Aortic smooth muscle cell (primary cell): ENCODE measurements around a stretch of chr11.

DNA sequence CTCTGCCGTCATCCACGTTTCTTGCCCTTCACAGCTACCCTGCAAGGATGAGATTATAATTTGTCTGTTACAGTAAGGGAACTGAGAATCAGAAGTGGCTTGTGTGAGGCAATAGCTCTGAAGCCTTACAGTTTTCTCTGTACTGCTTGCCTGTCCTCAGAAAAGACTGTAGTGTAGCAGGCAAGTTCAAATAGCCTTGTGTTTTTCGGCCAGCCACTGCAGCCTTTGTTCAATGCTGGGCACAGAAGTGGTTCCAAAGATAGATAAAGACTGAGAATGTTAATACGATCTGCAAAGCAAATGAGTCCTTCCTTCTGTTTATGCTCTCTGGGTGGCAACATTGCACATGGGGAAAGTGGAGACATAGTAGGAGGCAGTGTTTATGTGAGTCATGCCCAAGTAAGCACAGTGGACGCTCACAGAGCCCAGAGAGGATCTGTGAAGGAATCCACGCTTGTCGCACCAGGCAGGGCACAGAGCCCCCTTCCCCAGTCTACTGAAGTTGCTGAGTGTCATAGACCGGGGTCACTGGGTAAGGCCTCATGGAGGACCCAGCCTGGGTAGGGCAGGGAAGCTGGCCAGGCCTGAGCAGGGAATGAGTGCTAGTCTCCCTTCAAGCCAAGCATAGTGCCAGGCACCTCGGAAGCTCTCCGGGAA is 49.2 kb downstream of the MICAL2 start:
- RRBS: no CpG with 5 or more reads among the region's 10 CpGs

- RRBS: no CpG with 5 or more reads among the region's 19 CpGs
These were observed 109.9 kb downstream of the MICAL2 start for GRCh38 chr11:12220091-12220892.

DNA sequence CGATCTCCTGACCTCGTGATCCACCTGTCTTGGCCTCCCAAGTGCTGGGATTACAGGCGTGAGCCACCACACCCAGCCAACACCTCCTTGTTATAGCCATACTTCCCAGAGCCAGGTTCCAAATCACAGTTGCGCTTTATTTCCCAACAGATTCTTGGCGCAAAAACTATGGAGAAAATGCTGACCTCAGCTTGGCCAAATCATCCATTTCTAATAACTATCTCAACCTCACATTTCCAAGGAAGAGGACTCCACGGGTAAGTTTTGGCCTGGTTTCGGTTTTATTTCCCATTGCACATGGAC is 116.4 kb downstream of the MICAL2 start:
- RRBS: no CpG with 5 or more reads among the region's 7 CpGs

- RRBS: no CpG with 5 or more reads among the region's 13 CpGs
These were observed 120.8 kb upstream of the PARVA start for GRCh38 chr11:12256577-12256913.

GRCh38 chr11:12269534-12269873 is 107.9 kb upstream of the PARVA start:
- RRBS: no CpG with 5 or more reads among the region's 8 CpGs

DNA sequence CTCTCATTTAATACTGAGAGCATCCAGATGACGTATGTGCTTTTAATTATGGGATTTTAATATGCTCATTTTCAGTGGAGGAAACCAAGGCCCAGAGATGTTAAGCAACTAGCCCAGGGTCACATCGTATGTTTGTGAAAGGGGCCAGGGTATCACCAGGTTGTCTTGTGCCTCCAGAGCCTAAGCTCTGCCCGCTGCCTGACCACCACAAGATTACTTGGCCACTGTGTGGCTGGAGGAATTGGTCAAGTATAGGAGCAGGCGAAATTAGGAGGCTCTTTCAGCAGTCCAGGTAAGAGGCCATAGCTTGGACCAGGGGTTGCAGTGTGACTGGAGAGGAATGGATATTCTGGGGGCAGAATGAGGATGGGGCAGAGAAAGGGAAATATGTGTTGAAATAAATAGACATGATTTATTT is 49.2 kb downstream of the PARVA start:
- RRBS: no CpG with 5 or more reads among the region's 4 CpGs

- RRBS: no CpG with 5 or more reads among the region's 2 CpGs
These were observed 119.0 kb downstream of the PARVA start for GRCh38 chr11:12496330-12496750.

DNA sequence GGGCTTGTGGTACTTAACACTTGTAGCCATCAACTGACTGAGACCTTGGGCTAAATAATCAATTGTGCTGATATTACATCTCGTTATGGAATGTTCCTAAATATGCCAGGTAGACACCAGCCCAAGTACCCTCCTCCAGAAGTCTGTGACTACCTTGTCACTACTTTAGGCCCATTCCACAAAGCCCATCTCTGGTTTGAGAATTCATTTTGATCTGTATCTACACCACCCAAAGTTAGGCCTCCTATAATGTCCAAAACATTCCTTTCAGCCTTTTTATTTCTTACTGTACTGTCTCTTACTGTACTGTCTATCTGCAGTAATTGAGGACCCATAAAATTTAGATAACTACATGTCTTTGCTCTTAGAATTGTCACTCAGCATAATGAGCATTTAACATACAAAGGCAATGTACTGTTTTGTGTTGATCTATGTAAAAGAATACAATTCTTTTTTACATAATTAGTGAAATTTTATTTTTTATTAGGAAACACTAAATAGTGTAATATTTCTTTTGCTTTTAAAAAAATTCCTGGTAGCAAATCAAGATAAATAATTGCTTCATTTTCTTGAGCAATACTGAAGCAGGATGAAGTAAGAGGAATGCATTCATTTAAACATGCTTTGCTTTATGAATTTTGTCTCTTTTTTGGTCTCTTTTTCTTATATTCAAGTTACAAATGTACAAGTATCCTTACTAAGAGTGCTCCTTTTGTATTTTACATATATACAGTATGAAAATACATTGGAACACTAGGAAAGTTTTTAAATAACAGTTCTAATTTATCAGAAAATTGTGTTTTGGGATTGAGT is 144.6 kb upstream of the TEAD1 start:
- RRBS: no CpG with 5 or more reads among the region's 1 CpG

GRCh38 chr11:12770833-12771765 is 96.9 kb downstream of the TEAD1 start:
- RRBS: no CpG with 5 or more reads among the region's 9 CpGs

DNA sequence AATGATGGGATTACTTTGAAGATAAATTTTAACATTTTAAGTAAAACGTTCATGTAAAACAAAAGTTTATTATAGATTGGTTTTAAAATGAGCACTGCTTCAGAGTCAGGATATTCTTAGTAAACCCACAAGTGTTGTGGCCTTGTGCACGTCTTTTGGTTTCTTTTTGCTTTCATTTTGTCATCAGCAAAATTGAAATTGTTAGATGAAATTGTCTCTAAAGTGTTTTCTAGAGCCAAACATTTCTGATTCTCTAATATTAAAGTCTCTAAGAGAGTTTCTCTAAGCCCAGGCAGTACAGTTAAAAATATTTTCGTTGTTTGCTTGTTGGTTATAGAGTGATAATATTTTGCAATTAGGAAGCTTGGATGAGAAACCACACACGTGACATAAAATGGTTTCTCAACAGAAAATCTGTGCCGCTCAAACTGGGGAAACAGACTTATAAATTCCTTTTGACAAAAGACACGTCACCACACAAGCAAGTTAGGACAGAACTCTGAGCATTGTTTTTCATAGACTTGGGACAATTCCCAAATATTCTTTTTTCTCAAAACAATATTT is 164.4 kb downstream of the TEAD1 start:
- RRBS: no CpG with 5 or more reads among the region's 6 CpGs

DNA sequence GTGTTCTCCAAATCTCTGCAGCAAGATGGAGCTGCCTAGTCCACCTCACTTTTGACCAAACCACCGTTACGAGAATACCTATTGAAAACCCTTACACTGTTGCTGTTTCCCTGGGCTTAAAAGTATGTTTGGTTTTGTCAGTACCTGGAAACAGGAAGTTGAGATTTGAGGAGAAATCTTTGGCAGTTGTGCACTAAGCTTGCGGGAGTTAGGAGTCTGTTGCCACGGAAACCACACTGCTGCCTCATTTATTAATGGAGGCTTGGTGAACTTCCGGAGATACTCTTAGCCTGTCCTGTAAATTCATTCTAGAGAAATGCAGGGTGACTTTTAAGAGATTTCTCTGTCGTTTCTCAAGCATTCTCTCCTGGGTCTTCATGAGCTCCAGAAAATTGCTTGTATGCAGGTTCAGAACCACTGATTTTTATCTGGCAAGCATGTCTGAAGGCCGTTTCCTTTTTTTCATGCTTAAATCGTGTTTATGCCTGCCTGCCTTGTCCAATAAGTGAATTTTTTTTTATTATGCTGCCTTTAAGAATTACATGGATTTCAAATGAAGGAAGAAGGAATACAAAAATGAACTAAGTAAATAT is 166.8 kb upstream of the RASSF10 start:
- RRBS: no CpG with 5 or more reads among the region's 8 CpGs

GRCh38 chr11:12866497-12867245 is 142.4 kb upstream of the RASSF10 start:
- RRBS: no CpG with 5 or more reads among the region's 8 CpGs

DNA sequence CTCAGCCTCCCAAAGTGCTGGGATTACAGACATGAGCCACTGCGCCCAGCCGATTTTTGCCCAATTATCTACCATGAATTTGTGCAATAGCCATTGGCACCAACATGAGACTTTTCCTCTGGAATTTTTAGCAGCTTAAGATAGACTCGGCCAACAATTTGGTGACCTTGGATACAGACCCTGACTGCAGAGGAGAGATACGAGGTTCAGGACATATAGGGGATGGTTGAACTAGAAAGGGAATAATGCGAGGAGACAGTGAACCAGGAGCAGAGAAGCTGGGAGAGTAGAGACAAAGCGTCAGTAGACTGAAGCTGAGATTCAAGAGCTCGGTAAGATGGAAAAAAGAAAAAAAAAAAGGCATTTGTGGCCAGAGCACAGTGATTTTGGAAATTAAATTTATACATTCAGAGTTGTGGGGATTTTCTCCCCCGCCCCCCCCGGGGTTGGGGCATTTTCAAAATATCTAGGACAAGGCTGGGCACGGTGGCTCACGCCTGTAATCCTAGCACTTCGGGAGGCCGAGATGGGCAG is 138.9 kb upstream of the RASSF10 start:
- RRBS: no CpG with 5 or more reads among the region's 13 CpGs

DNA sequence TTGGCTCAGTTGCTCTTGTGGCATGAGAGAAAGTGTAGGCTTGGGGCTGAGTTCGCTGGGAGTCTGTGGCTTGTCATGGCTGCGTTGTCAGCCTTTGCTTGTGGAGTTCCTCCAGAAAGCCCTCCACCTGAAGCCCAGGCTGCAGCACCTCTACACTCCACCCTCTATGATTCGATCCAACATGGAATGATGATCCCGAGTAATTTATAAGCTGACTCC is 40.6 kb upstream of the RASSF10 start:
- RRBS: no CpG with 5 or more reads among the region's 4 CpGs

DNA sequence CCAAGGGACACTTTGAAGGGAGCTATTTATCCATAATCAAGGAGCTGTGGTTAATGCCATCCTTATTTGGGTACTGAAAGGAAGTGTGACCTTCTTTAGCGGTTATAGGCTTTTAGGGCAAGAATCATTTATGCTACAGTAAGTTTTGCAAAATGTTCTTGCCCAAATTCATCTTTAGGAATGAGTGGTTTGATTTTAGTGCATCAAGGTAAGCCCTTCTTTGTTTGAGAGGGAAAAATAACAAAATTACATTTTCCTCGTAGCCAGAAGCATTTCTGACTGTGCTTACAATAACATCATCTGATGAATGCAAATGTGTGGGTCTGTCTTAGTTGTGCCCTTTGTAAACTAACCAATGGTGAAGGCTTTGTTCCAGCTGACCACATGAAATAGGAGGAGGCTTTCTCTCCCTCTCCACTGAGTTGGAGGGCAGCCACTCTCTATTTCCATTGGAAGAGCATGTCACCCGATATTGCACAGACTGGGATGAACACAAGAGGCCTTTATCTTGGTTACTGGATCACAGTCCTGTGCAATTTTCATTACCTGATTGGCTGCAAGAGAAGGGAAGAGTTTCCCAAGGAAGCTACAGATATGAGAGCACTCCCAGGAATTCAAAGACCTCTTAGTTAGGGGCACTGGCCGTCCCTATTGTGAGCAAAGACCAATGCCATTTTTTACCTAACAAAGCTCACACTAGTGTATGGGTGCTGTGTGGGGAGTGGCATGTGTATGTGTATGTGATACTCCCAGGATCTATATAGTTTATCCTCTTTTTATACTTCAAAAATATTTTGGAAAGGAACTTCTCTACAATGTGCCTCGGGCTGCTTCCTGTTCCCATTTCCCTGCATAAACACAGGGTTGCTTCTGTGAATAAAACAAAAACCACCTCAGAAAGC is 126.2 kb downstream of the RASSF10 start:
- RRBS: no CpG with 5 or more reads among the region's 5 CpGs

GRCh38 chr11:13305998-13306221 is 28.3 kb downstream of the BMAL1 start:
- RRBS: no CpG with 5 or more reads among the region's 4 CpGs

- RRBS: no CpG with 5 or more reads among the region's 15 CpGs
These were observed 89.3 kb upstream of the SPON1 start for GRCh38 chr11:13873033-13873855.

GRCh38 chr11:13963889-13965124 is 1.8 kb downstream of the SPON1 start:
- RRBS: 4% methylated on average over 27 of the region's 74 CpGs

DNA sequence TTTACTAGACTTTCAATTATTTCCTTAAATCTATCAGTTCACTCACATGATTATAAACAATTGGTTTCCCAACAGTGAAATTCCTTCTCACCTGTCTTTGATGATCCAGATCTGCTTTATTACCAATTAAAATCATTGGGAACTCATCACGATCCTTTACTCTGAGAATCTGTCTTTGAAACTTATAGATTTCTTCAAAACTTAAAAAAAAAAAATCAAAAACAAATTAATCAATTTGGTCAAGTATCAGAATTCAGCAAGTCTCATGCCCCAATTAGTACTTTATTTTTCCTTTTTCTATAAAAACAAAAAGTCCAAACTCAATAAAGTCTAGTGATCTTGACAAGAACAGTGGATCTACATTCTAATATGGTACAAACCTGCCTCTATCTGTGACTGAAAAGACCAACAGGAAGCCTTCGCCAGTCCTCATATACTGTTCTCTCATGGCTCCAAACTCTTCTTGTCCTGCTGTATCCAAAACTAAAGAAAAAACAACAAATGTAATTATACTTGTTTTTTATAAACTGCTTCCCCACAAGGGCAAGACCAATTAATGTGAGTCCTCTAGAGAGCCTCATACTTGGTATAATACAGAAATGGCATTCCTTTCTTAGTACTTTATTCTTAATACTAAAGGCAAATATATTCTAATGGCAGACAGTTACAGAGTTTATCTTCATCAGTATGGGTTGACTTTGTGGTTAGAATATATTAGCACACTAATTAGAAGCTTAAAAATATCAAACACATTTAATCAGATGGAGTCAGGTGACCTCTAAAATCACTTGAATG is 64.4 kb downstream of the RRAS2 start:
- RRBS: no CpG with 5 or more reads among the region's 2 CpGs

DNA sequence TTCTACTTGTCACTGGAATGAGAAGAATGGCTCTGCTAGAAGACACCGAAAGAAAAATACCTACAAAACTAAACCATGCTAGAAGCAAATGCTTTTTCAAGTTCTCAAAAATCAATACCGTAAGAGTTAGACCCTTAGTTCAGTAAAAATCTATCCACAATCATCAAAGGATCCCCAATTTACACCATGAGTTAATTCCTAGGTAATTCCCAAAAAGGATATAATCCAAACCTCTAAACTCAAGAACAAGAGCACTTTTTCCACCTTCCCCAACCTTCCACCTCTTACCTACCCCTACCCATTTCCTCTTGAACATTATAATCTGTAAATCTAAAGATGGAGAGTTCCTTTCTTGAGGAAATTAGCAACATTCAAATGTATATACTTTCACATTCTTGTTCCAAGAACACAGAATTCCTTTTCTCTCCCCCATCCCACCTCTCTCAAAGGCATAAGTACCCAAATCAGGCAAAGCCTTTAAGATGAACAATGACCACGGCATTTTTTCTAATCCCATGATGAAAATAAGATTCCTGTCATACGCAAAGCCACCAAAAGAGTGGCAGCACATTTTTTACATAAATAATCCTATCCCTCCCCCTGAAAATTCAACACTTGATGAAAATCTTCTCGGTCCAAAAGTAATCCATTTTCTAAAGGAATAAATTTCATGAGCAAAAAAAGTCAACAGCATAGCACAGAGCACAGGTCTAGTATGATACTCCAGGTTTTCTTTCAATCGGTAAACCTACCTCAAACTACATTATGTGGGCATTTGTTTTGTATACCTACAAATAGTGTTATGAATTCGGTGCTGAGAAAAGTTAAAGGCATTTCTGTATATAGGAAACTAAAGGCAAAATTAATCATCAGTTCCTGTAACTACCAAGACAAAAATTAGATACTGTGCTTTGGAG is 18.2 kb downstream of the RRAS2 start:
- RRBS: no CpG with 5 or more reads among the region's 7 CpGs